Left cardiac atrium (tissue), 1 donor: ENCODE data around the gene FSCN3.

- PRO-cap = no peak
These were observed 634.2 kb downstream of the ANKRD7 start for GRCh38 chr7:118858398-118859400.

- PRO-cap = no peak
These were observed 17.1 kb upstream of the ING3 start for GRCh38 chr7:120933497-120933940.

DNA sequence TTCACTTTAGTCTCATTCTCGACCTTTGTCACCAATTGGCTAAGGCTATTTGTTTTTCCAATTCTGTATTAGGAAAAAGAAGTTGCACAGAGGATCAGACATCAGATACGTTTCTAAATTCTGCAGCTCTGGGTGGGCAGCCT, 230 bp upstream of the CPED1 start:
- PRO-cap = no peak

GRCh38 chr7:121060659-121060858, 72.0 kb downstream of the CPED1 start:
- PRO-cap = no peak

DNA sequence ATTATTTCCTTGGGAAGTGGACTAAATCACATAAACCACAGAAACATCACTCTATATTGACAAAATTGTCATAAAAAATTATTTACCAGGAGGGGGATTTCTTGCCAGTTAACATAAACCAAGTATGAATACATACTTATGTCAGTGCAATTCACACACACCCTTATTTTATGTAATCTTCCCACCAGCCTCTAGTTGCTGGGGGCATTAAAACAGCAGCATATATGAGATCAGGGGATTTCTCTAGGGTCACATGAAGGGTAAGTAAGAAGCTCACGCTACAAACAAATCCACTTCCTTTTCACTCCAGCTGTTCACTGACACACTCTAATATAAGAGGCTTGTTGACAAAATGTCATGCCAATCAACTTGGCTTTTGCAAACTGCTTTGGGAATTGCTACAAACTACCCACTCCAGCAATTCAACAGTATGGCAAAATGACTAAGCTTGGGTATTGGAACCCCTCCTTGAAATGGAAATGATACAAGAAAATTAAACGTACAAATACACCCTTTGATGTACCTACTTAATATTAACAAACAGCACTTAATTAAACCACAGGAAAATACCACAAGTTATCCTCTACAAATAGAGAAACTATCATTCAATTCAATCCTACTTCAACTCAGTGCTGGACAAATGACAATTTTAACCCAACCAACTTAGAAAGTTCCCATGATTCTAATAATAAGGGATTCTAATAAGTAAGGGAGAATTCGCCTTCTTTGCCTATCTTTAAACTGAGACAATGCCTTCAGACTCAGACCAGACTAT, 10.2 kb downstream of the FAM3C start:
- PRO-cap = no peak

DNA sequence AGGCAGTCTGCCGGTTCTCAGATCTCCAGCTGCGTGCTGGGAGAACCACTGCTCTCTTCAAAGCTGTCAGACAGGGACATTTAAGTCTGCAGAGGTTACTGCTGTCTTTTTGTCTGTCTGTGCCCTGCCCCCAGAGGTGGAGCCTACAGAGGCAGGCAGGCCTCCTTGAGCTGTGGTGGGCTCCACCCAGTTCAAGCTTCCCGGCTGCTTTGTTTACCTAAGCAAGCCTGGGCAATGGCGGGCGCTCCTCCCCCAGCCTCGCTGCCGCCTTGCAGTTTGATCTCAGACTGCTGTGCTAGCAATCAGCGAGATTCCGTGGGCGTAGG, 20.3 kb downstream of the FEZF1 start:
- PRO-cap = no peak

GRCh38 chr7:122848122-122848719, 38.0 kb downstream of the CADPS2 start:
- PRO-cap = no peak

GRCh38 chr7:123594669-123595165, 6.9 kb upstream of the ASB15 start:
- PRO-cap = no peak

DNA sequence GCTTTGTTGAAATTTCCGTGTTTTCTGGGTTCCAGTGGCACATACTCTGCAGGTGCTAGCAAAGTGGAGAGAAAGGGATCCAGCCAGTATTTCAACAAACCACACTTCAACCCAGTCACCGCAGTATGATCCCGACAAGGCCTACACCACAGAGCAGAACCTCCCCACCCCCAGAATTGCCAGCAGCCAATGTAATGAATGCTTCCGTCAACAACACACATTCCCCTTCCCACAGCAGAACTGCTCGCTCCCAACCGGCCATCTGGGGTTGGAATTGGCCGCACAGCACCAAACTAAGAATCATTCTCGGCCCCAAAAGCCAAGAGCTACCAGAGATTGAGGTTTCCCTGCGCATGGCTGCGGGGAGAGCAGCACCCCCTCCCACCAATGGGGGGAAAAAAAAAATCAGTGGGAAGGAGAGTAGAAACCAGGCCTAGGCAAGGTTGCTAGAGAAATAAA, 1.2 kb downstream of the WASL start:
- PRO-cap = unidirectional peak, plus-strand start at position 220 of the sequence

DNA sequence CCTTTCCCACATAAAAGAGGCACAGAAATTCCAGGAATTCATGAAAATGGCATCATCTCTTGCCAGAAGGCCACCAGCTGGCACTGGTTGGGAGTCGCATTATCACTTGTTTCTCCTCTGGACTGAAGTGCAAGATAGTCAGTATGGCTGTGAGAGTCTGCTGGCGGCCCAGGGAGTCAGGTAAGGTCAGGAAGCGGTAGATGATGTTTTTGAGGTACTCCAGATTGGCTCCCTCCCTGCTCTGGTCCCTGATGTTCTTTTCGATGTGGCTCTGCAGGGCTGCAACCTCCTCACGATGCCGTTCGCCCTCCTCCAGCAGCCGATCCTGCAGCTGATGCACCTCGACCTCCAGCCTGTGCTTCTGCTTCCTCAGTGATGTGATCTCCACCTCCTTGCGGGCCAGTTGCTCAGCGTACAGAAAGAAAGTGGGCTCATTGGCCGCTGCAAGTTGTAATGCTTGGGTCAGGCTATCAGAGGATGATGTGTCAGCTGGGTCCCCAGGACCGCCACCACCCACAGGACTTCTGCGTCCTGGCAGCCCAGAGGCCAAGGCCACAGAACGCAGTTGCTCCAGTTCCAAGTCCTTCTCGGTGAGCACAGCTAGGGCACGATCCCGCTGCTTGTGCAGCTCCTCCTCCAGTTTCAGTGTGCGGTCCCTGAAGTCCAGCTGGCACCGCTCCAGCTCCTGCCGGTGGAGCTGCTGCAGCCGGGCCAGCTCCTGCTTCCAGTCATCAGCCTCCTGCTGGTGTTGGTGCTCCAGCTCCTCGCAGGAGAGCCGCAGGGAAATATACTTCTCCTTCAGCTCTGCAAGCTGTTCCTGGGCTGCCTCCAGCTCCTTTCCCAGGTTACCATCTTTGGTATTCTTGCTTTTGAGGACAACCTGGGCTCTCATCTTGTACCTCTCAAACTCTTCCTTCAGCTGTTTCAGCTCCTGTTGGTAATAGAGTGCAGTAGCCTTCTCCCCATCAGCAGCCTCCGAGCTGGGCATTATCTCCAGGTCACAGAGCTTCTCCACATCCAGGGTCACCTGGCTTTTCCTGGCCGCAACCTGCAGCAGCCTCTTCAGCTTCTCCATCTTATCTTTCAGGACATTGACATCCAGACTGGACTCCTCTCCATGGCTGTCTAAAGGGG, 3.1 kb downstream of the GCC1 start:
- PRO-cap = no peak

GRCh38 chr7:127593510-127593810, at the start of gene FSCN3:
Gene FSCN3 (plus strand): TSS chr7:127593736.
- PRO-cap = no peak

GRCh38 chr7:127666790-127667575, 15.0 kb downstream of the SND1 start:
- PRO-cap = no peak

DNA sequence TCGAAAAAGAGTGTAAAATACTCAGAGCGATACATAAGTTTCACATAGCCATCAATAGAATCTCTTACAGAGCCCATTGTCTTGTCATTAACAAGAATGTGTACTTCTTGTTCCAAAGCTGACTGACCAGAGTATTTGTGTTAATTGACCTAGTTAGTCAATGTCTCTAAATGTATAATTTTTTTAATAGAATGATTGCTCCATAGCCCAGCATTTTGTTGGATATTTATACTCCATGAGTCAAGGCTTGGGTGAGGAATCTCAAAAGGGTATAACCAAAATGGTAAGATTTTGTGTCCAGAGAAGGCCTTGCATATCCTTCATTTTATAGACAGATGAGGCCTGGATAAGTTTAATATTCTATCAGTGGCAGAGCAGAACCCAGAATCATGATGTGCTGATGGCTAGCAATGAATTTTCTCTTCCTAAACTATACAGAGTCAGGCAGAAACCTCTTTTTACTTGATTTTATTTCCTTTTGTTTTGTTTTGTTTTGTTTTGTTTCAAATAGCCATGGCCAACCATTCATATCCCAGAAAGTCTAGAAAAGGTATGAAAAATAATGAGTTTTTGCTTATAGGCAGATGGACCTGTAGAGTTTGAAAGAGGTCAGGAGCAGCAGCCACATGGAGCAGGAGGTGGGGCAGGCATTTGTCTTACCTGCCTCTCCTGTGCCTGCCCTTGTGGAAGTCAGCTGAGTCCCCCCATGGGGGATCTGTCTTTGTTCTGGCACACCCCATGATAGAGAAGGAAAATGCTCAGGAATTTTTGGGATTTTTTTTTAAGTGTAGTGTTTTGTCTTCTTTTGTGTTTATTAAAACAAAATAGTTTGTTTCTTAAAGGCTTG, 44.9 kb downstream of the LRRC4 start:
- PRO-cap = no peak

- PRO-cap = no peak
These were observed 74.6 kb upstream of the LEP start for GRCh38 chr7:128166506-128166944.

GRCh38 chr7:128338483-128339064, 5.1 kb downstream of the RBM28 start:
- PRO-cap = no peak

DNA sequence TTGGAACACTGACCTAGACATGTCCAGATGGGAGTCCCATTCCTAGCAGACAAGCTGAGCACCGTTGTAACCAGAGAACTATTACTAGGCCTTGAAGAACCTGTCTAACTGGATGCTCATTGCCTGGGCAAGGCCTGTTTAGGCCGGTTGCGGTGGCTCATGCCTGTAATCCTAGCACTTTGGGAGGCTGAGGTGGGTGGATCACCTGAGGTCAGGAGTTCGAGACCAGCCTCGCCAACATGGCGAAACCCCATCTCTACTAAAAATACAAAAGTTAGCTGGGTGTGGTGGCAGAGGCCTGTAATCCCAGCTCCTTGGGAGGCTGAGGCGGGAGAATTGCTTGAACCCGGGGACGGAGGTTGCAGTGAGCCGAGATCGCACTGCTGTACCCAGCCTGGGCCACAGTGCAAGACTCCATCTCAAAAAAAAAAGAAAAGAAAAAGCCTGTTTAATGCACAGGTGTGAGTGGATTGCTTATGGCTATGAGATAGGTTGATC, 1.9 kb downstream of the HILPDA start:
- PRO-cap = no peak

GRCh38 chr7:128655871-128656306, 16.2 kb upstream of the GARIN1A start:
- PRO-cap = no peak

GRCh38 chr7:128773508-128773933, 2.1 kb downstream of the OPN1SW start:
- PRO-cap = no peak

DNA sequence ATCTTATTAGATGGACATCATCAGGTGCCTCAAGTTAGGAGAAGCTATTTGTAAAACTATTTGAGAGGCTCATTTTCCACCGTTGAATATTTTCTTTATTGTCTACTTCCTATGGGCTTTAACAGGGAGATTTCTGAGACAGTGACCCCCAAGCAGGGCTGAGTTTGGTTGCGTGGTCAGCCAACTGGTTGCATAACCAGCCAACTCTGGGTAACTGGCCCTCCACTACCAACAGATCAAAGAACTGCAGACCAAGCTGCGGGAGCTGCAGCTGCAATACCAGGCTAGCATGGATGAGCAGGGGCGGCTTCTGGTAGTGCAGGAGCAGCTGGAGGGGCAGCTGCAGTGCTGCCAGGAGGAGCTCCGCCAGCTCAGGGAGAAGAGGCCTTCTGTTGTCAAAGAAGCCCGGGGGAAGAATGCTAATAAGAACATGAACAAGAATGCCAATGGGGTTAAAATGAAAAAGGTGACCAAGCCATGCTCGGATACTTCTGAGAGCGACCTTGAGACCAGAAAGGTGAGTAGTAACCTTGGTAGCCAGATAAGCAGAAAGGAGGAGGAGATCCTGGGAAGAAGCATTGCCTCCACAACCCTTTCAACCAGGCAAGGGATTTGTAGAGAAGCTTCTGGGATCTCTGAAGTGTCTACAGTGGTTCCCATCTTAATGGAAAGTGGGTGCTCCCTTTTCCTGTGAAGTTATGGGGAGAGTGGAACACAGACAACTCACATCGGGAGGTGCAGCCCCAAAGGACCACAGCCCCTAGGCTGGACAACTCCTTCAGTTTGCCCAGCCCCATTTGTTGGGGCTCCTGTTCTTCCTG, 15.6 kb upstream of the FLNC start:
- PRO-cap = no peak

DNA sequence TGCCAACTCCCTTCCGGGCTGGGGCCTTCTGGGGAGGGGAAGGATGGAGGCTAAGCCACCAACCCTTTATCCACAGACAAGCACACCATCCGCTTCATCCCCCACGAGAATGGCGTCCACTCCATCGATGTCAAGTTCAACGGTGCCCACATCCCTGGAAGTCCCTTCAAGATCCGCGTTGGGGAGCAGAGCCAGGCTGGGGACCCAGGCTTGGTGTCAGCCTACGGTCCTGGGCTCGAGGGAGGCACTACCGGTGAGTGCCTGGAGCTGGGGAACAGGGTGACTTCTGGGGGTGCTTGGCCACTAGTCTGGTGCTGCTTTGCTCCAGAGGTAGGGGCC, 6.0 kb upstream of the ATP6V1F start:
- PRO-cap = no peak